Breast (tissue), 4 donors: ENCODE measurements around a stretch of chr1.

DNA sequence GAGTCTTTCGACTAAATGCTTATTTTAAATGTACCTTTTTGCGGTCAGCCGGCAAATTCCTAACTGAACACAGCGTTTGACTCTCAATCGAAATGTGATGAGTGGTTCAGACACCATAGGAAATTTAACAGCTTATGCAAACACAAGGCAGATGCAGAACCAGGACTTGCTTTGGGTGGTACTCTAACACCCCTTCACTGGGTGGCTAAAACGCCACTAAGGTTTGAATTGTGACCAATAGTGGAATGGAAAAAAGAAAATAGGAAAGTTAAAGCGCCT lies 1.7 kb downstream of the EGLN1 start:
- PRO-cap, 3 experiments: no peak in any of the 3 experiments
- RRBS: no CpG with 5 or more reads among the region's 7 CpGs

DNA sequence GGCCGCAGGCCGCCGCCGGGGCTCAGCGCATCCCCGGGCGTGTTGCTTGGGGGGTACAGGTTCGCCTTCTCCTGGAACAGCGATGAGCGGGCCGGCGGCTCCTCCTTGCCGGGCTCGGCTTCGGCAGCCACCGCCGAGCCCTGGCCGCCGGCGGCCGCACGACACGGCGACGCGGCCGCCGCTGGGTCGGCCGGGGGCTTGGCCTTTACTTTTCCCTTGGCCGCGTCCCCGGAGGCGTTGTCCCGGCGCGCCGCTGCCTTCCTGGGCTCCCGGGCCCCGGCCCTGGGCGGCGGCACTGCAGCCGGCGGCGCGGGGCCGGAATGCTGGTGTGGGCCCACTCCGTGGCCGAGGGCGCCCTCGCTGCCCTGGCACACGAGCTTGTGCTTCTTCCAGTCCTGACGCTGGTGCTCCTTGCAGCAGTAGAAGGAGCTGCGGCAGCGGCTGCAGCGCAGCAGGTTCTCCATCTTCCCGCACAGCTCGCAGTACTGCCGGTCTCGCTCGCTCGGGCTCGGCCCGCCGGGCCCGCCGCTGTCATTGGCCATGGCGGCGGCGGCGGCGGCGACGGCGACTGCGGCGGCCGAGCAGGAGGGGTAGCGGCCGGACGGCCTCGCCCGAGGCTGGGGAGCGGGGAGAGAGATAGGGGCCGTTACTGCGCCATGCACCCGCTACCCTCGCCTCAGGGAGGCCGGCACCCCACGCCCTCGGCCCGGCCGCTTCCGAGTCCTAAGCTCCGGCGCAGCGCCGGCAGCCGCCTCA lies 562 bp downstream of the EGLN1 start:
- PRO-cap, 3 experiments: peak in 3 of 3 experiments; most common plus-strand start position 534 of the sequence (in 2); most common minus-strand start position 207 of the sequence (in 1)
- RRBS: 3% methylated on average over 49 of the region's 99 CpGs

DNA sequence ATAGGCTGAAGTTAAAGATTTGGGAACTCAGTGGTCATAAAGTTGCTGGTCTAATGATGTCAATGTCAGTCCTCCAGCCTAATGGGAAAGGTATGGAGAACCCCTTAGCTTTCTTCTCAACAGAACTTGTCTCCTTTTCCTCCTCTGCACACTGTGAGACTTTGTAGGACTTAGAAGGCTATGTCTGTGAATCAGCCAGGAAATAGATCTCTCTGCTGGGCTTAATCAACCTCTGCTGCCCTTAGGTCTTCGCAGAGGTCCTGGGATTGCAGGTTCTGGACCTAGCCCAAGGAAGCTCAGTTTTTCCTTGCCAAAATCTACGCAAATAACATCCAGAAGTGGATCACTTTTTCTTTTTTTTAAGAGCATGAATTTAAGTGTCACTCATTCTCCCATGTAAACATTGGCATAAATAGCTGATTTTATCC lies 24.9 kb upstream of the DISC1 start:
- PRO-cap, 3 experiments: no peak in any of the 3 experiments
- RRBS: no CpG with 5 or more reads among the region's 2 CpGs

DNA sequence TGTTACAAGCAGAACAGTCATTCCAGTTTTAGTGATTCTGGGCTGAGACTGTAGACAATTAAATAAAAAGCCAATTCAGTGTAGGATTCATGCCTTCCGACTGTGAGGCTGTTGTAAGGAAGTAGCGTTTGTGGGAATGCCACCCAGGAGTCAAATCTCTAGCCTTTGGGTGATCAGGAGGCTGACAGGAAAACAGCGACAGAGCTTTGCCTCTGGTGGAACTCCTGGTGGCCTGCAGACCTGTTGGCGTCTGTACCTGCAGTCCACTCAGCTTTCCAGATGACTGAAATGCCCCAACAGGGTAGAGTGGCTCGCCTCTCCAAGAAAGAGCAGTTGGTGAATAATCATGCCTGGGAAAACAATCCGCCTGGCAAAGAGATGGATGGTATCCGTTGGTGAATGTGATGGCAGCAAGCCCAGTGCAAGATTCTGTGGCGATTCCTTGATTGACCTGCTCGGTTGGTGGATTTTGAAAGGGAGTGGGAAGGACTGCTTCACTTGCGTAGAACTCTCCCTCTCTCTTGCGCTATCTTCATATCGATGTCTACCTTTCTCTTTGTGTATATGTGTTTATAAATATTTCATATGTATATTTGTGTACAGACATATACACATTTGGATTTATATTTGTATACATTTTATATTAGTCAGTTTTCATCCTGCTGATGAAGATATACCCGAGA lies 58.2 kb downstream of the DISC1 start:
- PRO-cap, 3 experiments: peak in 1 of 3 experiments; most common plus-strand start position 466 of the sequence (in 1); most common minus-strand start position 281 of the sequence (in 1)
- RRBS: no CpG with 5 or more reads among the region's 13 CpGs

DNA sequence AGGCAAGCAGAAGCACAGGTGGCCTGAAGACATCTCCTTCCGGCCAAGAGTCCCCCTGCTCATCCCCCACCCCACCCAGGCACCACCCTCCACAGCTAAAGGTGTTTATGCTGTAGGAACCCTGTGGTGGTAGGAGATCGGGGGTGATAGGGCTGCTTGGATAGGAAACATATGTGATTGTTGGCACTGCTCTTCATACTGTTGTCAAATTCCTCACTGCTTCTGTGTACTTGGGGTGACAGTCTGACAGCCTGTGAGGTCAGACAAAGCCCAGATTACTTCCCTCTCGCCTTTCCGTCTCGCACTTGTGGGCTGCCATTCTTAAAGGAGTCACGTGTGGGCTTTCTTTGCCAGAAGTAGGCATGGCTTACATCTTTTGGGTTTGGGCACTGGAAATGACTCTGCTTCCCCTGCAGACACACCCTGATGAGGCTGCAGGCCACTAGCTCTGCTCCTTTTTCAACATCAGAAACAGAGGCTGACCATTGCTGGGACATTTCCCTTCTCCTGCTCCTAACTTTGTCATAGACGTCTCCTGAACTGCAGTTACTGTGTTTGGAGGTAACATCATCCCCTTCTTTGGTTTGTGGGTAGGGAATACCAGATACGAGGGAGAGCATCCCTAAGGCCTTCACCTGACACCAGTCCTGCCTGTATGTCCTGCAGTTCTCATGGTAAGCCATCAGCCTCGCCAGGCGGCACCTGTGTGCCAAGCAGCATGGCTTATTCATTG lies 363.9 kb downstream of the DISC1 start:
- PRO-cap, 3 experiments: no peak in any of the 3 experiments
- RRBS: no CpG with 5 or more reads among the region's 10 CpGs

DNA sequence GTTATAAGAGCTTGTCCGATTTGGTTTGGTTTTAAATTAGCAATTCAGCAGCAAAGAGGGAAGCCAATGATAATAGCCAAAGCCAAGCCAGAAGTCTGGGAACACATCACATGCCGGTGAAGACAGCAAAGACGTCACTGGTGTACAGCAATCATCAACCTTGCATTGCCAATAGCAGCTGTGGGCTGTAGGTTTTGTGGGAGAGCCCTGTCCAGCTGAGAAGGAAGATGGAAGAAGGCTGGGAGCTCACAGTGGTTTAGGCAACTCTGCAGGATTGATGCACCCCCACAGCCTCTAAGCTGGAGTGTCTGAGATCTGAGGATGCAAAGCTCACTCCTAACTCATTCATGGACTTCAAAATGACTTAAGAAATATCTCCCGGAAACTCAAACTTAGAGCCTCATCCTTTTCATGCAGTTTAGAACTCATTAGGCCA lies 338.6 kb downstream of the SIPA1L2 start:
- PRO-cap, 3 experiments: no peak in any of the 3 experiments
- RRBS: no CpG with 5 or more reads among the region's 4 CpGs

- PRO-cap, 3 experiments: no peak in any of the 3 experiments
- RRBS: no CpG with 5 or more reads among the region's 9 CpGs
Observed at GRCh38 chr1:232376491-232376834, 253.5 kb downstream of the SIPA1L2 start.

- PRO-cap, 3 experiments: no peak in any of the 3 experiments
- RRBS: no CpG with 5 or more reads among the region's 2 CpGs
Observed at GRCh38 chr1:232473259-232473550, 156.7 kb downstream of the SIPA1L2 start.

DNA sequence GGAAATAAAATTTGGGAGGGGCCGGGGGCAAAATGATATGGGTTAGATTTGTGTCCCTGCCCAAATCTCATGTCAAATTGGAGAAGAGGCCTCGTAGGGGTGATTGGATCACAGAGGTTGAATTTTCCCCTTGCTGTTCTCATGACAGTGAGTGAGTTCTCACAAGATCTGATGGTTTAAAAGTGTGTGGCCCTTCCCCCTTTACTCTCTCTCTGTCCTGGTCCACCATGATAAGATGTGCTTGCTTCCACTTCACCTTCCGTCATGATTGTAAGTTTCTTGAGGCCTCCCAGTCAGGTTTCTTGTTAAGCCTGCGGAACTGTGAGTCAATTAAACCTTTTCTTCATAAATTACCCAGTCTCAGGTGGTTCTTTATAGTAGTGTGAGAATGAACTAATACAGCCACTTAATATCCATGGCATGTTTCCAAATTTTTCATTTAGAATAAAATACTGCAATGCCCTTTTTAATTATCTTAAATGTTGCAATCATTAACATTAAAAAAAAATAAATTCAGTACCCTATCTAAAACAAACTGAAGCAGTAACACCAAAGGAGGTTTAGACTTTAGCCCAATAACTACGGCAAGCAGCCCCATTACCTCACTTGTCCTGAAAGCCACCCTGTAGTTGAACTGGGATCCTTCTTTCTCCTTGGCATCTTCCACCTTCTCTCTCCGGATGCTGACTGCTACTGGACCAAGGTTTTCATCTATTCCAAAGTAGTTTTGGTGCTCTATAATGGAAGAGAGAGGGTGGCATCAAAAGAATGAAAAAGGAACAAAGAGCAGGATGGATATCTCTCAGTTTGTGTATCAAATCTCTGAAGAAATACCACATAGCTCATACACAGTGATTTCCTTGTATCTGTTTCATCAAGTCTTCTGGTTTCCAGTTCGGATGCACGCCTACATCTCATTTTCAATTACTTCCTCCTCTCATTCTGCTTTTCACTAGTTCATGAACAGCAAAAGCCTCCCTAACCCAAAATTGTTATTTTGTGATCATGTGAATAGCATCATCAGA lies 136.7 kb downstream of the SIPA1L2 start:
- PRO-cap, 3 experiments: no peak in any of the 3 experiments
- RRBS: no CpG with 5 or more reads among the region's 8 CpGs

DNA sequence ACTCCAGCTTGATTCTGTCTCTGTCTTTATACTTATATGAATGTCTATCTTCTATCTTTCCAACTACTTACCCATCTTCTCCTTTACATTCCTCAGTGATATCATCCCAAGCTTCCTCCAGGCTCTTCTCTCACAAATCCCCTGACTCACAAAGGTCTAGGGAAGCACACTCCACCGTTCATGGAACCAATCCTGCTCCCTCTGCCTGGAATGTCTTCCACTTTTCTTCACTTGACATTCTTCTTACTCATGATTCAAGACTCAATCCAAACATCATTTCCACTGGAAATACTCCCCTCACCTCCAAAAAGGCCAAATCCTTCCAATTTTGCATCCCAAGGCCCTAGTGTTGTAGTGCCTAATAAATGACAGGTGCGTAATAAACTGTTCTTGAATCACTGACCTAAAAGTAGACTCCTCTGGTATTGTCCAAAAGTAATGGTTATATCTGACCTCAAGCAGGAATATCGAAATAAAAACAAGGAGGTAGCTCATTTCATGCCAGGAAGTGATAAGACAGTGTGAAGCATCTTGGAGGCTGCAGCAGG lies 132.1 kb downstream of the SIPA1L2 start:
- PRO-cap, 3 experiments: no peak in any of the 3 experiments
- RRBS: no CpG with 5 or more reads among the region's 3 CpGs

DNA sequence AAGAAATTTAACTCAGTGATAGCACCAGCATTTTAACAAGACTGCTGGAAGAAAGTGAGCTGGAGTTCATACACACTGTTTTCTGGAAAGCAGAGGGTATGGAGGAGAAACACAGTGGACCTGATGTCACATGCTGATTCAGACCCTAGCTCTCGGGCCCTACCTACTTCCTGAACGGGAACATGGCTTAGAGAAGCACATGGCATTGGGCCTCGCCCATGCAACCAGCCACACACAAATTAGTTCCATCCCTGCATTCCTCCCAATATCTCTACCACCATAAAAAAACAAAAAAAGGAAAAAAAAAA lies 39.6 kb downstream of the SIPA1L2 start:
- PRO-cap, 3 experiments: no peak in any of the 3 experiments
- RRBS: no CpG with 5 or more reads among the region's 3 CpGs

DNA sequence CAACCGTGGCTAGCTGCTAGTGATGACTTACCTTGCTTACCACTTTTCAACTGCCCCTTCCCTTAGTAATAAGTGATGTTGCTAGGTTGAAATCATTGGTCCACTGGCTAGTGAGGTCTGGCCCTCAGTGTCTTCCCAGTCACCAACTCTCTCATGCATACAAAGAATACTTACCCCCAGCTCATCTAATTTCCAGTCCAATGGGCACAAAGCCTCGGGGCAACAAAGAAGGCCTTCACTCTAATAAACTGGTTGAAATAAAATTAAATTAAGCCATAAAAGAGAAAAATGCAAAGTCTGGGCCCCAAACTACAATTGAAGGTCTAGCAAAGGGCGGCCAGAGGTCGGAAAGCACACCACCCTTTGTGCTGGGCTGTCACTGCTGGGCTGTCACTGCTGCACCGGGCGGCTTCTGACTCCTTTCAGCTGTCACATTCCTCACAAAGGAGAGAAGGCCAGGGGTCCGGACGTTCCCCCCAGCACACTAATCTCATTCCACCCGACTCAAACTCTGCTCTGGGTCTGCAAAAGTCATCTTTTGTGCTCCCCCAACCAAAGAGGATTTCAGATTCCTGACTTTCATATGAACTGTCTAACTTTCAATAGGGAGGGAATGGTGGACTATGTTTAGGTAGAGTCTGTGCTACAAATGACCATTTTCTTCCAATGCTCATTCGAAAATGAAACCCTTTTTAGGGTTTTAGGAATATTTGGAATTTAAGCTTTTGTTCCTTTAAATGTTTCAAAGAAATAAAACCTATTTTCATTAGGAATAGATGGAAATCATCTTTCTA lies 34.7 kb downstream of the SIPA1L2 start:
- PRO-cap, 3 experiments: no peak in any of the 3 experiments
- RRBS: 94% methylated on average over 3 of the region's 10 CpGs

DNA sequence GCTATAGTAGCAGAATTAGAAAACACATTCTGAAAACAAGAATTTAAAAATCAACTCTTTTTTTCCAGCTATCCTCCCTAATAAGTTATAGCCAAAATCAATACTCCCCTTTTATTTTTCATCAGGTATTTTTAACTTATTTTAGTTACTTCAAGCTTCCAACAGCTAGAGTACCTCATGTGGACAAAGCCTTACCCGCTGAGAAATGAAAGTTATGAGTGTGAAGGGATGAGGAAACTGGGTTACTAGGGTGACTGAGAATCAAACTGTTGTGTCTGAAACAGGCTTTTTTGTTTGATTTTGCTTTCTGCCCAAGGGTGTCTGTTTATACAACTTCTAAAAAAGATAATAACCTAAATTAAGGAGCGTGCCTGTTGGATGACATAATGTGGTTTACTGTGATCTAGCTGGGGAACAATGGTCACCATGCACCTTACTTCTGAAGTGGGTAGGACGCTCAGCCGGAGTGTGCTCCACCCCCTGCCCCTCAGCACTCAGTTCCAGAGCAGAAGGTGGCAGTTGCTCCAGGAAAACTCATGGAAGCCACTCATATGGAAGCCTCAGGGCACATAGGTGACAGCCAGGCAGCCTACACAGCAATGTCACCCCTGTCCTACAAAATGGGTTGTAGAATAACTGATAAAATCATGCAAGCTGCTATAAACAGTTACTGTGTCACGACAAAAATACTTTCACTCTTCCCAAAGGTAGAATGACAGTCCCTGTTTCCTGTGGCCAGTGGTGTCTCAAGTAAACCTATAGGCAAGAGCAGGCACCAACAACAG lies 29.5 kb downstream of the SIPA1L2 start:
- PRO-cap, 3 experiments: no peak in any of the 3 experiments
- RRBS: no CpG with 5 or more reads among the region's 5 CpGs

DNA sequence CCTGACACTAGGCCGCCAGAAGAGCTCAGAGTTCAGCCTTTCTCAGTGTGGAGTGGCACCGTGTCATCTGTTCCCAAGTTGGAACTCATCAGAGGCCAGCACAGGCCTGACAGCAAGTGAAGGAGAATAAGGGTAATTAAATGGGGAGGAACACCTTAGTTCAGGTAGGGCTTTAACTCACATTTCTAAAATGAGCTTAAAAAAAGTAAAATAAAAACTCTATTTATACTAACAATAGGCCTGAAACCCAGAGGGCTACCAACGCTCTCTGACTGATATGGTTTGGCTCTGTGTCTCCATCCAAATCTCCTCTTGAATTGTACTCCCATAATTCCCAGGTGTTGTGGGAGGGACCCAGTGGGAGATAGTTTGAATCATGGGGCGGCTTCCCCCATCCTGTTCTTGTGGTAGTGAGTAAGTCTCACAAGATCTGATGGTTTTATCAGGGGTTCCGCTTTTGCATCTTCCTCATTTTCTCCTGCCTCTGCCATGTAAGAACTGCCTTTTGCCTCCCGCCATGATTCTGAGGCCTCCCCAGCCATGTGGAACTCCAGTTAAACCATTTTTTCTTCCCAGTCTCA lies 19.2 kb downstream of the SIPA1L2 start:
- PRO-cap, 3 experiments: no peak in any of the 3 experiments
- RRBS: no CpG with 5 or more reads among the region's 6 CpGs

DNA sequence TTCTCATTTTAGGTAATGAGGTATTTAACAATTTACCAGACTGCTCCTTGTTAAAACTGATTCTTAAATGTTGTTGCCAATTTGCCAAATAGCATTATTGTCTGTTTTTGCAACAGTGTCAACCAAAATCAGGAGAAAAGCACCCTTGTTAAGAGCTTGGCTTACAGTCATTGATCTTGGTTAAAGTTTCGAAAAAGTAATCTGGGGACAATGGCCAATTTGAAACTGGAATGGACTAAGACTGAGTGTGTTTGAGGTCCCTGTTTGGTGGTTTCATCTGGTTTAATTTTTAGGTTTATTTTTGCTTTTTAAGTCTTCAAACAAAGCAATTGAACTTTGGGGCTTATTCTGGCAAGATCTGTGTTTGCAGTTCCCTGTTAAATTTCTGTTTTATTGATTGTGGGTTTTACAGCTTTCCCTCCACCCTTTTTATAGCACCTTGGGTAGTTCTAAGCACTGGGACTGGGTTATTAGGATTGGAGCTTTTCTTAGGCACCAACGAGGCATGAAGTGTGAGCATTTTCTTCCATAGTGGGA lies 40.7 kb upstream of the MAP10 start:
- PRO-cap, 3 experiments: no peak in any of the 3 experiments
- RRBS: no CpG with 5 or more reads among the region's 2 CpGs

GRCh38 chr1:233242888-233243168 lies 52.7 kb downstream of the PCNX2 start:
- PRO-cap, 3 experiments: no peak in any of the 3 experiments
- RRBS: no CpG with 5 or more reads among the region's 2 CpGs

- PRO-cap, 3 experiments: no peak in any of the 3 experiments
- RRBS: no CpG with 5 or more reads among the region's 1 CpG
Observed at GRCh38 chr1:233479298-233479569, 134.7 kb upstream of the KCNK1 start.

DNA sequence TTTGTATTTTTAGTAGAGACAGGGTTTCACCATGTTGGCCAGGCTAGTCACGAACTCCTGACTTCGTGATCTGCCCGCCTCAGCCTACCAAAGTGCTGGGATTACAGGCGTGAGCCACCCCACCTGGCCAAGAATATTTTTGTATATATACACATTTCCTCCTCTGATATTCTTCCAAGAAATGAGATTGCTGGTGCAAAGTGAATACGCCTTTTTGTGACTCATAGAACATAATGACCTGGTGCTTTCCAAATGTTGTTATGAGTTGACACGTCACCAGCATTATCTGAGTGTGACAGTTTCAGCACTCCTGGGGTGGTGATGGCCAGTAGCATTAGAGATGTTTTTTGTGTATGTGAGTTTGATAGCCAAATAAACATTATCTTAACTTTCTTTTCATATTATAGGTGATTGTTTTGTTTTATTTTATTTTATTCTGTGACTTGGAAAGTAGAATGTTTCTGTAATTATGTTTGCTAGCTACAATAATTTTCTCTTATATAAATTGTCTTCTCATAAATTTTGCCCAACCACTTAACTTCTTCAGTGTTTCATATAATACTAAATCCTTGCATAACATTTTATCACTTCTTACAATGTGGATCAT lies 55.0 kb downstream of the KCNK1 start:
- PRO-cap, 3 experiments: no peak in any of the 3 experiments
- RRBS: no CpG with 5 or more reads among the region's 6 CpGs

DNA sequence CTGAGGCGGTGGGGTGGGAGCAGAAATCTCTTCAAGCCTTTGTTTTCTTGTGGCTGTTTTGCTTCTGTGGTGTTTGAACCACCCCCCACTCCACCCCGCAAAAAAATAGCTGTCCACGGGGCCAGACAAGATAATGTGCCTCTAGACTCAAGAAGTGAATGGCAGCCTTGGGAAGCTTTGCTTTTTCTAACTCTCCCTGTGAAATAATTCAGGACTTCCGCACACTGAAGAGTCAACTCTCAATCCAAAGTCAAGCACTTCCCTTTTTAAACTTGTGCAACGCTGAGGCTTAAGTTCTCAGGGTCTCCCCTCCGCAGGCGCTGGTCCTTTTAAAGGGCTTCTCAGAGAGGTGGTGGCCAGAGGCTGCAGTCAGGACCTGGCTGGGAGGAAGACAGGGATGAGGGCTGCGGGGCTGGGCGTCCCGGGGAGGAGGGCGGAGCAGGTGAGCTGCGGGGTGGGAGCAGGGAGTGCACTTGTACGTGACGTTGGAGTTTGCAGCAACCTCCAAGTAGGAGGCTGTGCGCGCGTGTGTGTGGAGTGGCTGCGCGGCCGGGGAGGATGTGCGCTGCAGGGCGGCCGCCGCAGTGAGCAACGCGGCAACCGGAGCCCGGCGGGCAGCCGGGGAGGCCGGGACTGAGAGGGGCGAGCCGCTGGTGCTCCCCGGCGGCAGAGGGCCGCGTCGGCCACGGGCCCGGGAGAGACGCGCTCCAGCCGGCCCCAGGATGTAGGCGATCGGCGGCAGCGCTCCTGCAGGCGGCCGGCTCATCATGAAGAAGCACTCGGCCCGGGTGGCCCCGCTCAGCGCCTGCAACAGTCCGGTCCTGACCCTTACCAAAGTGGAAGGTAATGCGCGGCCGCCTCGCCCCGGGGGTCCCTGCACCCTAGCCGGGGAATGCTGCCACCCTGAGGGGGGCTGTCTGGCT lies 159.3 kb upstream of the COA6 start:
- PRO-cap, 3 experiments: peak in 3 of 3 experiments; most common plus-strand start position 488 of the sequence (in 1); most common minus-strand start position 393 of the sequence (in 3)
- RRBS: 5% methylated on average over 22 of the region's 60 CpGs

GRCh38 chr1:234214950-234215558 lies 158.2 kb upstream of the COA6 start:
- PRO-cap, 3 experiments: peak in 3 of 3 experiments; most common plus-strand start chr1:234215277 (in 2); most common minus-strand start chr1:234215088 (in 2)
- RRBS: no CpG with 5 or more reads among the region's 13 CpGs